ENCODE measurements around the genes C6orf141 and IL17F.

GRCh38 chr6:47592489-47593307 lies 105.7 kb upstream of the ADGRF4 start:
- PRO-cap, 2 experiments = no peak in any of the 2 experiments

DNA sequence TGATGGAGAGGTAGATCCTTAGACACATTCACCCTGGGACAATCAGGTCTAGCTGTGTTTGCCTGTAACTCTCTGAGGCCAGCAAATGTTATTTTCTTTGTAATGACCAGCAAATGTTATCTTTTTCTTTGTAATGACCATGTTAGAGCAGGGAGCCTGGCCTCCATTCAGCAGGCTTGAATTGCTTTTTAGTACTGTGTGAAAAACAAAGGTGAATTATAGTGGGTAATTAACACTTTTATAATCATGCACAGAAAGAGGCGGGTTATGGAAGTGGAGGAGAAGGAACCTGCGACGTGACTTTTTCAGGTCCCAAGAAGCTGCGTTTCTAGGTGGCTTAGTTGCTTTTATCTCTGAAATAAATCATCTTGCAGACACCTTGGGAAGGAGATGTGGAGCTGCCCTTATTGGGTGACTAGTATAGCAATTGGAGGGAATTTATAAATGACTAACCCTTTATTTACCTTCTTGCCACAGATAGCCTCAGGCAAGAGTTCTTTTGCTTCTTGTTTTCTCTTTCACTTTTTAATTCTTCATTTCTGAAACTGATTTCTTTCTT lies 2.8 kb downstream of the ADGRF4 start:
- PRO-cap, 2 experiments = no peak in any of the 2 experiments

DNA sequence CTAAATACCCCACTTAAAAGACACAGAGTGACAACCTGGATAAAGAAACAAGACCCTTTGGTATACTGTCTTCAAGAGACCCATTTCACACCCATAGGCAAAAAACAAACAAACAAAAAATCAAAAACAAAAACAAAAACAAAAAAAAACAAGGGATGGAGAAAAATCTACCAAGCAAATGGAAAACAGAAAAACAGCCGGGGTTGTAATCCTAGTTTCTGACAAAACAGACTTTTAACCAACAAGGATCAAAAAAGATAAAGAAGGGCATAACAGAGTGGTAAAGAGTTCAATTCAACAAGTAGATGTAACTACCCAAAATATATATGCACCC lies 246.2 kb upstream of the PTCHD4 start:
- PRO-cap, 2 experiments = no peak in any of the 2 experiments

GRCh38 chr6:49550246-49551209 lies at the start of gene C6orf141:
Gene C6orf141, plus strand, starts transcription at chr6:49550668.
- PRO-cap, 2 experiments = no peak in any of the 2 experiments

- PRO-cap, 2 experiments = no peak in any of the 2 experiments
Observed at GRCh38 chr6:49593356-49593819, 42.9 kb downstream of the C6orf141 start.

GRCh38 chr6:49728622-49729184 lies 15.4 kb upstream of the CRISP2 start:
- PRO-cap, 2 experiments = no peak in any of the 2 experiments

GRCh38 chr6:50817339-50817618 lies 1.4 kb upstream of the TFAP2B start:
- PRO-cap, 2 experiments = no peak in any of the 2 experiments

GRCh38 chr6:50820227-50821258 lies 1.9 kb downstream of the TFAP2B start:
- PRO-cap, 2 experiments = no peak in any of the 2 experiments

DNA sequence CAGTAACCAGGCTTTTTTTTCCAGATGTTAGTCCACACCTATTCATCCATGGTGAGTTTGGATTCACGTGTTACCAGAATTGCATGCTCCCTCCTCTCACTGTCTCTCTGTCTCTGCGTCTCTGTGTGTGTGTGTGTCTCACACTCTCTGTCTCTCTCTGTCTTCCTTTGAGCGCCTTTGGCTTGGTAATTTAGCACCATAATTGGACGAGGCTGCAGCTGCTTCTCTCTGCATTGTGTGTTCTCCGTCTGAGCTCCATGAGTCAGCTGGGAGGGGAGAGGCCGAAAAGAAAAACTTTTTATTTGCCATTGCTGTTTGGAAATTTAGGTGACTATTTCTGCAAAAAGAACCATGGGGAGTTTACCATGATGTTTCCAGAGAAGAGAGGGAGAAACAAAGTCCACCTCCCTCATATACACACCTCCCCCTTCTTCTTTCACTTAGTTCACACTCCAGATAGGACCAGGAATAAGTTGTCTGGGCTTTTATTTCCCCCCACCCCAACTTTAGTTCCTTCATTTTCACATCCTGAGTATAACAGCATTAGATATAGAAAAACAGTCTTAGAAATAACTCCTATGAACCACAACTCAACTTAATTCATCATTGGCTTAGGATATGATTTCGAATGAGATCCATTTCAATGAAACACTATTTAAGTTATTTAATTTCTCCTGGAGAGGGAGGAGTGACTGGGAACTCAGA lies 3.6 kb downstream of the TFAP2B start:
- PRO-cap, 2 experiments = no peak in any of the 2 experiments

- PRO-cap, 2 experiments = no peak in any of the 2 experiments
Observed at GRCh38 chr6:51121634-51122123, 303.0 kb downstream of the TFAP2B start.

- PRO-cap, 2 experiments = no peak in any of the 2 experiments
Observed at GRCh38 chr6:51137831-51138127, 319.1 kb downstream of the TFAP2B start.

DNA sequence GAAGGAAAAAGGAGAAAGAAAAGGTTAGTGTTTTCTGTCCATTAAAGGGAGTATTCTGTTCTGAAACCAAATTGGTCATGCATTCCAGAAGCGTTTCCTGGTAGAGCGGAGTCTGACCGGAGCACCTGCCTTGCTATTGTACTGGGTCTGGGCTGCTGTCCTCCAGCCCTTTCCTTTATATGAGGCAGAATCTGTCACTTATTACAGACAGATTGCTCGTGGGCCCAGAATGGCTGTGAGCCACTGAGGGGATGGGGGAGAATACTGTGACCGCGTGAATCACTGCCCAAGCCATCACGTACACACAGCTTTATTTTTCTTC lies 573.5 kb downstream of the PKHD1 start:
- PRO-cap, 2 experiments = no peak in any of the 2 experiments

- PRO-cap, 2 experiments = no peak in any of the 2 experiments
Observed at GRCh38 chr6:51671907-51672108, 415.6 kb downstream of the PKHD1 start.

- PRO-cap, 2 experiments = no peak in any of the 2 experiments
Observed at GRCh38 chr6:52244417-52244529, at the start of gene IL17F. Gene IL17F, minus strand, starts transcription at chr6:52244500.

- PRO-cap, 2 experiments = no peak in any of the 2 experiments
Observed at GRCh38 chr6:52363394-52364050, 1.6 kb downstream of the PAQR8 start.

GRCh38 chr6:52370183-52370686 lies 8.3 kb downstream of the PAQR8 start:
- PRO-cap, 2 experiments = no peak in any of the 2 experiments

- PRO-cap, 2 experiments = no peak in any of the 2 experiments
Observed at GRCh38 chr6:52574496-52575184, 2.2 kb downstream of the TRAM2 start.

DNA sequence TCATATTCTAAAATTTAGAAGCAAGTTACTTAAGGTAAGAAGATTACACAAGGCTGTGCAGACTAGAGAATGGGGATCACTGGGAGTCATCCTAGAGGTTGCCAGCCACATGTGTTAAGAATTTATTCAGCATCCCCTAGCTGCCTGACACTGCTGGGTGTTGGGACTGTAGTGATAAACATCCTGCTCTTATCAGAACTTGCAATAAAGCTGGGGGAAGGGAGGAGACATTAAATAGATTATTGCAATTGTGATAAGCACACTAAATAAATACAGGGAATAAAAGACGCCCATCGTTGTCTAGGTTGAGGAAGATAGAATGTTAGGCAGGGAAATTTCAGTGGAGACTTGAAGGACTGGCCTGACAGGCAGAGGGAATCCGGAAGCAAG lies 33.1 kb upstream of the TRAM2 start:
- PRO-cap, 2 experiments = no peak in any of the 2 experiments

- PRO-cap, 2 experiments = no peak in any of the 2 experiments
Observed at GRCh38 chr6:52651349-52651603, 19.6 kb upstream of the TMEM14A start.

- PRO-cap, 2 experiments = peak in 2 of 2 experiments; most common minus-strand start chr6:52664247 (in 2)
Observed at GRCh38 chr6:52663945-52664316, 7.0 kb upstream of the TMEM14A start.

Measured in right ventricle myocardium (tissue), 1 donor.